Retinal pigment epithelial cell (primary cell): ENCODE results near the gene LSM14B.

DNA sequence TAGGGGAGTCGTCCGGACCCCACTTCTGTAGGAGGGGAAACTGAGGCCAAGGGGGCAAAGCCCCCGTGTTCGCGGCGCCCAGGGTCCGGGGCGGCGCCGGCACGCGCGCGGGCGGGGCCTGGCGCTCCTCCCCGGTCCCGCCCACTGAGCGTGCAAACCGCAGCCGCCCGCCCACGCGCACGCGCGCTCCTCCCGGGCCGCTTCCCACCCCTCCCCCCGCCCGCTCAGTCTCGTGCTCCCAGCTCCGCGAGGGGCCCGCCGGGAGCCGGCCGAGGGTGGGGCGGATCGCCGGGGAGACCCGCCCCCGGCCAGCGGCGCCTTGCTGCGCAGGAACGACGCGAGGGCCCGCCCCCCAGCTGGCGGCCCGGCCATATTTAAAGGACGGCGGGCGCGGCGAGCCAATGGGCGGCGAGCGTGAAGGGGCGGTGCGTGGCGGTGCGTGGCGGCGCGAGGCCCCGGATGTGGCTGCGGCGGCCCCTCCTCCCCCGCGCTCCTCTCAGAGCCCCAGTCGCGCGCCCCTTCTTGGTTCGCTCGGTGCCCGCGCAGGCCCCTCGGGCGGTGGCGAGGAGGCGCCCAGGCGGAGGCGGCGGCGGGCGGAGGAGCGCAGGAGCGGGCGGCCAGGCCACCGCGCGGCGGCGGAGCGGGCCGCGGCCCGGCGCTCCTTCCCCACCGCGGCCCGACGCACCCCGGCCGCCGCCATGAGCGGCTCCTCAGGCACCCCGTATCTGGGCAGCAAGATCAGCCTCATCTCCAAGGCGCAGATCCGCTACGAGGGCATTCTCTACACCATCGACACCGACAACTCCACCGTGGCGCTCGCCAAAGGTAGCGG lies at the start of gene LSM14B:
LSM14B (plus strand) TSS at position 507 of the 832 bp plus-strand sequence.
- RRBS, result 1% methylated on average over 49 of the region's 119 CpGs

DNA sequence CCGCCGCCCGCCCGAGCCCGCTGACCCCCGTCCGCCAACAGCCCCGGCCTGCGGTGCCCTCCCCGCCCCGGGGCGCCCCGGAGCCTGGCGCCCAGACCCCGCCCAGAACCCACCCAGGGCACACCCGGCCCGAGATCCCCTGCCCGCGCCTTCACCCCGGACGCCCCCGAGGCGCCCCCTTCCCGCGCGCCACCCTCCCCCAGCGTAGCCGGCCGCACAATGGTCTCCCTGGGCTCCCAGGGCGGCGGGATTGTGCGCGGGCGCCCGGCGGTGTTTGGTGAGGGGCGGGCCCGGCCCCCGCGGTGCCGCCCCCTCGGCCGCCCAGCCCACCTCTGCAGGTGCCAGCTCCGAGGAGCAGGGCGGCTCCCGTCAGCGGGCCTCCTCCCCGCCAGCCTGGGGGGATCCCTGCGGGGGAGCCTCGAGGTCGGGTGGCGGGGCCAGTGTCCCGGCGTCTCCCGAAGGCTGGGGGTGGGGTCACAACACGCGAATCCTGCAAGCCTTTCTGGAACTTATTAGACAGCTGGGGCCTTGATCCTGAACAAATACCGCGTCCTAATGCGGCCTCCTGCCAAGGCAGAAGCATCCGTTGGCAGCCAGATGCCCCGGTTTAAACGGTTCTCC lies 636 bp downstream of the LSM14B start:
- RRBS, result 2% methylated on average over 22 of the region's 63 CpGs

DNA sequence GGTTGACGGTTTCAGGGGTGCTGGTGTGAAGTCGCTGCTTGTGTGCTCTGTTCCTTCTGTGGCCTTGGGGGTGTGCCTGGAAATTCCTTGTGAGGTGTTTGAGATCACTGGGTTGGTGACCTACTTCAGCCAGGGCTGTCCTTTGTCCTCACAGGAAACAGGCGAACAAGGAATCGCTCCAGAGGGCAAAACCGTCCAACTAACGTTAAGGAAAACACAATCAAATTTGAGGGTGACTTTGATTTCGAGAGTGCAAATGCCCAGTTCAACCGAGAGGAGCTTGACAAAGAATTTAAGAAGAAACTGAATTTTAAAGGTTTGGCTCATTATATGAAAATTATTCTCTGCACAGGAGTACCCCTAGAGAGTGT lies 8.1 kb downstream of the LSM14B start:
- RRBS, result no CpG with 5 or more reads among the region's 8 CpGs

- RRBS, result no CpG with 5 or more reads among the region's 17 CpGs
Measured at GRCh38 chr20:62140860-62142000, 2.0 kb downstream of the PSMA7 start.

DNA sequence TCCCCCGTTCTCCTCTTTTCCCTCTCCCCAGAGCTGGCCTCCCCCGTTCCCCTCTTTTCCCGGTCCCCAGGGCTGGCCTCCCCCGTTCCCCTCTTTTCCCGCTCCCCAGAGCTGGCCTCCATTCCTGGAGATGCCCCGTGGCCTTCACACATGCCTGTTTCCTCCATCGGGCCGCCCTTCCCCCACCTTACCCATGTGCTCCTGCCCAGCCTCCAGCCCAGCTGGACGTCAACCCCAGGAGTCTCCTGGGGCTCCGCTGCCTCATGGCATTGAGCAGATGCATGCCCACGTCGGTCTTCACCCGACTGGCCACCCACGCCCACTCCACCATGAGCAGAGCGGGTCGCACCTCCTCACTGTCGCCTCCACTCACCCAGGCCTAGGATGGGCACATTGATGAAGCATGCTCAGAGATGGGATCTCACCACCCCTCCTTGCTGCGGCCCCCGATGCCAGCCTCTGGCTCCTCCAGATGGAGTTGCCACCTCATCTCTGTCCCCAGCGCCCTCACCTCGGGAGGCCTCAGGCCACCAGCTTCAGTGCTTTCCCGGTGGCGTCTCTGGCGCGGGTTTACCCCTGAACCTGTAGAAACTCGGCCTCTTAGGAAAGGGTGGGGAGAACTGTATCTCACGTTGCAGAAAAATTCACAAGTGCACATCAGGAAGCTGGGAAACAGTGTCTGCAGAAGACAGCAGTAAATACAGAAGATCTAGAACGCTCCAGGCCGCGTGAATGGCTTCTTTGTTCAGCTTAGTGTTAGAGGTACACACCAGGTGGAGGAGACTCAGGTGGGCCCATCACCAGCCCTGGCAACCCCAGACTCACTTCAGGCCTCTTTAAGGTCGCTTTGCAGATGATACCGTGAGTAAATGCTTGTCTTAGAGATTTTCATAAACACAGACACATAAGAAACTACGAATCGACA lies 8.6 kb downstream of the SS18L1 start:
- RRBS, result no CpG with 5 or more reads among the region's 34 CpGs

GRCh38 chr20:62234183-62234829 lies 4.0 kb upstream of the OSBPL2 start:
- RRBS, result 41% methylated on average over 2 of the region's 5 CpGs

DNA sequence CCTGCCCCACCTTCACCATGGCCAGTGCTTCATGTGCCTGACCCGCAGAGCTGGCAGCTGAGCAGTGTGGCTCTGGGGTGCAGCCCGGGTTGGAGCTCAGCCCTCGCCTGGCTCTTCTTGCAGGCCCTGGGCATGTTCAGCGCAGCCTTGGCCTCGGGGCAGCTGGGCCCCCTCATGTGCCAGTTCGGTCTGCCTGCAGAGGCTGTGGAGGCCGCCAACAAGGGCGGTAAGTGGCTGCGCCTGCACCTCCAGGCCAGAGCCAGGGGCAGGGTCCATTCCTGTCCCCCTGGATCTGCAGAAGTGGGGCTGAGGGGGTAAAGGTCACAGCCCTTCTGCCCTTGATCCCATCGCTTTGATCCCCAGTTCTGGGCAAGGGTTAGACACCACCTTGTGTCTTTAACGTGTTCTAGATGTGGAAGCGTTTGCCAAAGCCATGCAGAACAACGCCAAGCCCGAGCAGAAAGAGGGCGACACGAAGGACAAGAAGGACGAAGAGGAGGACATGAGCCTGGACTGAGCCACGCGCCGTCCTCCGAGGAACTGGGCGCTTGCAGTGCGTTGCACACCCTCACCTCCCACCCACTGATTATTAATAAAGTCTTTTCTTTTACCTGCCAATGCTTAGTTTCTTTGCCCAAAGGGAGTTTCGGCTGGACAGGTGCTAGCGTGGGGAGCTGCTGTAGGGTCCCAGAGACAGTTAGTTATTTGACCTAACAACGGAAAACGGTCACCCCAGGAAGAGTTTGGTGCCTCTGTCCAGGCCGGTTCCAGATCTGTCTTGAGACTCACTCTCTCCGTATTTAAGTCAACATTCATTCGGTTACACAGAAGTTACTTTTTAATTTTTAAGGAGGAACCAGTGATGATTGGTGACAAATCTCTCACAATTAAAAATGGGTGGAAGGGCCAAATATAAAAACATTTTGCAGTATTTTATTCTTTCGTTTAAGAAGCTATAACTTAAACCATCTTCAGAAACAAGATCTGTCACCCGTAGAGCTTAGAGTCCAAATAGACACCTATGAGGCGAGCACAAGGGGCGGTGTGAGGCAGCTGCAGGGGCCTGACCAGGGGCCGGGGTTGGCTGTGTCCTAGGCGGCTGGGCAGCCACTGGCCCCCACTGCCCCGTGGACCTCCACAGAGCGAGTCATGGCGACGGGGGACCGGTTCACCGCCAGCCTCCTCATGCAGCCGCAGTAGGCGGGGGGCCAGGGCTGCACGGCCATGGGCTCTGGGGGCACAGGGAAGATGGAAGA lies 5.9 kb downstream of the ADRM1 start:
- RRBS, result 83% methylated on average over 6 of the region's 45 CpGs

GRCh38 chr20:62323586-62324023 lies 20.8 kb downstream of the ADRM1 start:
- RRBS, result no CpG with 5 or more reads among the region's 26 CpGs

GRCh38 chr20:62366282-62366896 lies 723 bp downstream of the LAMA5 start:
- RRBS, result under 1% methylated on average over 11 of the region's 43 CpGs

DNA sequence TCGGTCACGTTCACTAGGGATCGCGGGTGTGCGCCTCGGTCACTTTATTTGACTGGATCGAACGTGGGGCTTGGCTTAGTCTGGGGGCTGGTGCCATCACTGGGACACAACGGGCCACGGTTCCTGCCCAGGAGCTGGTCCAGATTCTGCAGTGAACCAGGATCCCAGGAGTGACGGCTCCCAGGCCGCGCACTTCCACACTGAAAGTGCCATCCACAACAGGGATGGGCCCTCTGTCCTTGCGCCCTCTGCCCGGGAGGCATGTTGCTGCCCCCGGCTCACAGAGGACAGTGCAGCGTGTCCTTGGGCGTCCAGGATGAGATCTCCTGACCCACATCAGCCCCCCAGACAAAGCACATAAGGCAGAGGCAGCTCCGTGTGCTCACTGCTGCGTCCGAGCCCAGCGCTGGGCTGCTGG lies 6.7 kb upstream of the LAMA5 start:
- RRBS, result no CpG with 5 or more reads among the region's 22 CpGs

GRCh38 chr20:62376248-62377061 lies 9.3 kb upstream of the LAMA5 start:
- RRBS, result 14% methylated on average over 3 of the region's 24 CpGs

DNA sequence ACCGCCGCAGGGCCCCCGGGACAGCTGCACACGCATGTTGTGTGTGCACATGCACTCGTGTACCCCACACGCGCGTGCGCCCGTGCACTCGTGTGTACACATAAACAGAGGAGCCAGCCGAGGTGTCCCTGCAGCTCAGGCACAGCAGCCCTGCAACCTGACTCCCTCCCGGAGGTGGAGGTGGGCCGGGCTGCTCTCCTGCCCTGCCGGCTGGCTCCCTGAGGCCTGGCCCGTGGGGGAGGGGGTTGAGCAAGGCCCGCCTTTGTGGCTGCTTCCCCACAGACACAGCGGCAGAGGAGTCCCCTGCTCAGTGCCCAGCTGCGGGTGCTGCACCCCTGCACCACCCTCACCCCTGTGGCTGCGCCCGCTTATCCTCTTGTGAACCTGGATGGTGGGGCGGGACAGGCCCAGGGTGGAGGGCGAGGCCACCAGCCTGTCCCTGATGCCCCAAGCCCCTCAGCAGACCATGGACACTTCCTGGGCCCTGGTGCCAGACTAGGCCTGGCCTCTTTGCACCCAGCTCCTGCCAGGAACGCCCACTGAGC lies 550 bp downstream of the RBBP8NL start:
- RRBS, result no CpG with 5 or more reads among the region's 24 CpGs

- RRBS, result no CpG with 5 or more reads among the region's 17 CpGs
Measured at GRCh38 chr20:62523755-62524214, 48.0 kb upstream of the GATA5 start.

GRCh38 chr20:62553646-62554244 lies 78.0 kb upstream of the GATA5 start:
- RRBS, result 65% methylated on average over 2 of the region's 14 CpGs

- RRBS, result no CpG with 5 or more reads among the region's 7 CpGs
Measured at GRCh38 chr20:62573295-62573642, 69.0 kb upstream of the SLCO4A1 start.

- RRBS, result 17% methylated on average over 1 of the region's 10 CpGs
Measured at GRCh38 chr20:62577701-62577957, 64.7 kb upstream of the SLCO4A1 start.

GRCh38 chr20:62624489-62625038 lies 17.7 kb upstream of the SLCO4A1 start:
- RRBS, result no CpG with 5 or more reads among the region's 18 CpGs

- RRBS, result no CpG with 5 or more reads among the region's 18 CpGs
Measured at GRCh38 chr20:62648528-62649384, 6.5 kb downstream of the SLCO4A1 start.

GRCh38 chr20:62651572-62651959 lies 9.3 kb downstream of the SLCO4A1 start:
- RRBS, result no CpG with 5 or more reads among the region's 11 CpGs

- RRBS, result no CpG with 5 or more reads among the region's 7 CpGs
Measured at GRCh38 chr20:62703494-62703806, 5.2 kb upstream of the NTSR1 start.